ENCODE results near the genes SERPINB4 and FBXO15.

GRCh38 chr18:62767322-62768570 is 52.4 kb downstream of the PHLPP1 start:
- RRBS, 2 experiments = no CpG with 5 or more reads among the region's 8 CpGs

DNA sequence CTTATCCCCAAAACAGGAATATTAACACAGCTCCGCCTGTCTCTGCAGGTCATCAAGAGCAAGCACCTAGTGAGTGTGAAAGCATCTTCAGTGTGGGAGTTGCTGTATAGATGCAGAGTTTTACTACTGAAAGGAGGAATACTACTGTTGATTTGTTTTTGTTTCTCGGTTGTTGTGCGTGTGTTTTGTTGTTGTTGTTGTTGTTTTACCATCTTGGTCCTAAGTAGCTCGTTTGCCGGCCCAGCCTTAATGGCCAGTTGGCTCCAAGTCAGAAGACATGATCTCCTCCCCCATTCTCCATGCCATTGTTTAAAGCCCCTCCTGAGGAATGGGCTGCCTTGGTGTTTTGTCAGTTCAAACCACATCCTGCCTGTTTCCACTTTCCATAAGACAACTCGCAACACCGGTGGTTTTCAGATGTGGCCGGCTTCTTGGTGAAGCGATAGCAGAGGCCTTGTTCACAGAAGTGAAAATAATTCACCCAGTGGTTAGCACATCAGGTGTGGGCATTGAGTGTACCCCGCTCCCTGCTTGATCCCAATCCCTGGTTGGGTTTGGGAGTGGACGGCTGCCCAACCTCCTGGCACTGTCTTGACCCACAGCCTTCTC is 221.1 kb downstream of the BCL2 start:
- RRBS, 2 experiments = no CpG with 5 or more reads among the region's 11 CpGs

DNA sequence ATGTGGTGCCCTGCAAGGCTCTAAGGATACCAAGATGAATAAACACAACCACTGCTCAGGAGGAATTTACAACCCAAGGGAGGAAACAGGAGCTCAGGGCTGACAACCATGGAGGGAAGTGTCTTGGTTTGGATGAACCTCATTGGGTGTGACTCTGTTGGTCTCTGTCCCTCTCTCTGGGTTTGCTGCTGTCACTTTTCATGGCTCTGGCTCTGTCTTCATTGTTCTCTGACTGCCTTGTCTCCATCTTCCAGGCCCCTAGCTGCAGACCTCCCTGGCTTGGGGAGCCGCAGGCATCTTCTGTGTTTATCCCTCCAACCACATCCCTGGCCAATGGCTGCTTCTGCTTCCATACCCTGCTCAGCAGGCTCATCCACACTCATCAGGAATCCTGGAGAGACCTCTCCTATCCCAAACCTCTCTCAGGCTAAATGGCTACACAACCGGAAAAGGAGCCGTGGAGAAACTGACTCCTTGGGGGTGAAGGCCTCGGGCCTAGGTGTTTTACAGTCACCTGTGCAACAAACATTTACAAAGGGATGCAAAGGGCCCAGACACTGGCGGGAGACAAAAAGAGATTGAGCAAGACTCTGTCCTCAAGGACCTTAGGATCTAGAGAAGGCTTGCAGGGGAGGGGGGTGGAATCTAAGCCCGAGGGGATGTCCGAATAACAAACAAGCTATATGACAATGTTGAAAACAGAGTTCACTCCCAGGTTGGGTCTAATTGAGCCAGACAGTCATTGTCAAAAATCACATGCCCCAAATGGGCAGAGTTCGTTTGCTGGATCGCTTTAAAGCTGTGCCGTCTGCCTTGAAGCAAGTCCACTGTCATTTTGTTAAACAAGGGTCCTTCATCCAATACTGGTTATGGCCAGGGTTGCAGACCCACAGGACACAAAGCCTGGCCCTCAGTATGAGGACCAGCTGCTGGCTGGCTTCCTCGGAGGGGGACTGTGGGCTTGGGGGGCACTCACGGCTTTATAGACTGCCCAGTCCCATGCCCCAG is 154.1 kb downstream of the BCL2 start:
- RRBS, 2 experiments = no CpG with 5 or more reads among the region's 12 CpGs

DNA sequence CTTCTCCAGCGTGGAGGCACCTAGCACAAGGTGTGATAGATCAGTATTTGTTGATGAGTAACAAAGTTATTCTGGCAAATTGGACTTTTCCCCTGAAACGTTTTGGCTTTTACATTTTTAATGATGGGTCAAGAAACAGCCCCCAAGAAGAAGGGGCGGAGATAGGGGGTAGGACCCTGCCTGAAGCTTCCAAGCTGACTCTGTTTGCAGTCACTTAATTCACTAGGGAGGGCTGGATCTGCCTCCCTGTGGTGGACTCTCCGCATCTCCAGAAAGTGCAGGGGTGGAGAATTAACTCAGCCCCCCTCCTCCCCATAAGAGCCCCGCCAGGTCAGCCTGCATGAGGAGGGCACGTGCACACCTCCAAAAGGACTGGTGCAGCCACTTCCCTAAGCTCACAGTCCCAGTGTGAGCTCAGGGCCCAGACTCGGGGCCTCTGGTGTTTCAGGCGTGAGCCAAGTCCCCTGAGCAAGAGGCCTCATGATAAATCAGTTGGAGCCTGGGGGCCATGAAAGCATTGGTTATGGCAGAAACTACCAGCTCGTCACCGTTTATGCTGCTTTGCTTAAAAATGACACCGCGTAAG is 141.9 kb downstream of the BCL2 start:
- RRBS, 2 experiments = no CpG with 5 or more reads among the region's 12 CpGs

DNA sequence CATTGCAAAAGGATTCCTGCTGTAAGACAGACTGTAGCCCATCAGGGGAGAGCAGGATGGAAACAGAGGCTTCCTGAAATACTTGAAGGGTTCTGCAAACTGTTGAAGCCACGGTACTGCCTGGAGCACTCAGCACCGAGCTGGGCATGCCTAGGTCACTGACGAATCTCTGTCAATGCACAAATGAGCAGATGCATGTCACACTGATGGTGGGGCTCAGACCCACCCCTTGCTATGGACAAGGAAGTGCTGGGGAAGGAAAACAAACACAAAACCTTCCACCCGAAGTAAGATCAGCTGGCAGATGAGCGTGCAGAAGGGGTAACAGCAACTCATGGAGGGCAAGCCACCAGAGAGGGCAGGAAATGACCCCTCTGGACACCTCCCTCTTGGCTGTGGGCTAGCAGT is 136.7 kb downstream of the BCL2 start:
- RRBS, 2 experiments = no CpG with 5 or more reads among the region's 5 CpGs

DNA sequence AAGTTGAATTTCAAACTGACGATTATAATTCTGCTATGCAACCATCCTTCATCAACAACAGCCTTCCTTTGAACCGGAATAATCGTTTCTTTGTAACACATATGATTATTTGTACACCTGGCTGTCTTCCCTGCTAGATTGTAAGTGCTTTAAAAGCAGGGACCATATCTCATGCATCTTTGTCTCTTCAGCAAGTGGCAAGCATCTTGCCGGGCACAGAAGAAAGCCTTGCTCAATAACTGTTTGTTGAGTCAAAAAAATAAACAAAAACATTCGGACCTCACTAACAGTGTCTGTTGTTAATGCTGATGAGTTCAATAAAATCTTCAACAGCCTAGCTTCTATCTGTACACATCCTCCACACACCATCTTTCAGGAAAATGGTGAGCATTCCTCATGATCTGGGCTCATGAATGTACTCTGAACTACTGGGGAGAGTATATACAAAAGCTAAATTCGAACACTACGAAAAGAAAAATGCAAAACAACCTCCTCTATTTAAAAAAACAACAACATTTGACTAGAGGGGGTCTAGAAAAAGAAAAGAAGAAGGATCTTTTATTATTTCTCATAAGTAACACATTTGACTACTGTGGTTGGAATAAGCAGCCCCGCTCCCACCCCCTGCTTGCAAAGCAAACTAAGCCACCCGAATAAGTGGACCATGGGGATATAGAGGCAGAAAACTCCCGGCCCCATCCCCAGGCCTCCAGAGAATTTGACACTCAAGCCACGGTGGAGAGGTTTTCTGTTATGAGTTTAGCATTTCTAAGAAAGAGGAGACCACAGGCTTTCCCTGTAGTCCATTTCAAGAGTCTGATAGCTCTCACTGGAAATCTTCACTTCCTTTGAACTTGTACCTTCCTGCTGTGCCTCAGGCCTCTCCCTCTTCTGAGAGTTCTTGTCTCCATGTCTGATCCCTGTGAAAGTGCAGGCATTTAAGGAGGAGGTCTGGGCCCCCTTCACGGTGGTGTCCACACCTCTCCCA is 114.1 kb downstream of the BCL2 start:
- RRBS, 2 experiments = 24% methylated on average over 3 of the region's 12 CpGs; no CpG with 5 or more reads in 1 of the 2 experiments

DNA sequence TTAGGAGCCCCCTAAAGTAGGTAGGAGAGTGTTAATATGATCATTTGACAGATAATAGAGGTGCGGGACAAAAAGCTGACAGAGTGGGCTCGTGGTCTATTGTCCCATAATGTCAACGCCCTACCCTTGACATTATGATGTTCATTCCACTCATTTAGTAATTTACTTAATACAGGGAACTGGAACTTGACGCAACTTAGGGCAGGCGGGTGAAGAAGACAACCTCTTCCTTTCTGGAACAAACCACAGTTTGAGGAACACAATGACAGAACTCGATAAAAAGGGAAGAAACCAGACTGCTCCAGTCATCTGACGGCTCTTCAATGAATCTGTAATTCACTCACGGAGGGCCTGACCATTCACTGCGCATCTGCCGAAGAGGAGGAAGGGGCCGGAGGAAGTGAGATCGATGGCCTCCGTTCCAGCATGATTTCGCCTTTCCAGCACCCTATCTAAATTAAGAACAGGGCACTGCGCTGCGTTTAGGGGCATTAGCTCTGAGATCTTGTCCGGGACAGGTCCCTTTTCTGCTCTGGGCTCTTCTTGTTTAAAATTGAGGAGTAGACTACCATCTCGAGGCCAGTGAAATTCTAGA is 83.1 kb downstream of the BCL2 start:
- RRBS, 2 experiments = 85% methylated on average over 5 of the region's 18 CpGs; no CpG with 5 or more reads in 1 of the 2 experiments

DNA sequence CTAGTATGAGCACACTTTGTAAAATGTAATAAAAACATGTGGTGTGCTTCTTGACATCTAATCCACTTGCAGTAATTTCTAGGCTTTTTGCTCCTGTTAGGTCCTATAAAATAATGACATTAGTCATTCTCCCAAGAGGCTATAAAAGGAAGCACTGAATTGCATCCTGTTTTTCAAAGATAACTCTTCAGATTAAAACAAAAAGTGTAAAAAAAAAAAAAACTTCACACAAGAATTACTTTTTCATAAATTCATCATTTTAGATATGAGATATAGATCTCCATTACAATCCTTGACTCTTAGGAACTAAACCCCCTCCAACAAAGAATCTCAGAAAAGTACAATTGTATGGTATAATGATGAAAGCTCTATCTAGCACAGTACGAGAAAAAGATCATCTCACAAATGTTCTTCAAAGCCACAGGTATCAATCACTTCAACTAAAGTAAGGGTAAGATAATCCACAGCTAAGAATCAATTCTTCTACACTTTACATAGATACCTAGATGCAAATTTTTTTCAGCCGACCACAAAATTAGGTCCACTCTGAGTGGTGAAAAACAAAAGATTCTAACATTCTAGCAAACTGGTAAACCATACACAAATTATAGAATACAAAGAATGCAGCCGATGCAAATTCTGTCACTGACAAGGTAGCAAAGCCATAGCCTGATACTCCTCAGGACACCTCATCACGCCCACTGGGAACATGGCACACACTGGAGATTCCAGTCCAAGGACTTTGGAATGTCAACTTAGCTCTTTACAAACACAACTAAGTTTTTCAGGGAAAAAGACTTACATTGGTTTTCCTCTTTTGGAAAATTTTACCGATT is 2.6 kb downstream of the BCL2 start:
- RRBS, 2 experiments = no CpG with 5 or more reads among the region's 5 CpGs

DNA sequence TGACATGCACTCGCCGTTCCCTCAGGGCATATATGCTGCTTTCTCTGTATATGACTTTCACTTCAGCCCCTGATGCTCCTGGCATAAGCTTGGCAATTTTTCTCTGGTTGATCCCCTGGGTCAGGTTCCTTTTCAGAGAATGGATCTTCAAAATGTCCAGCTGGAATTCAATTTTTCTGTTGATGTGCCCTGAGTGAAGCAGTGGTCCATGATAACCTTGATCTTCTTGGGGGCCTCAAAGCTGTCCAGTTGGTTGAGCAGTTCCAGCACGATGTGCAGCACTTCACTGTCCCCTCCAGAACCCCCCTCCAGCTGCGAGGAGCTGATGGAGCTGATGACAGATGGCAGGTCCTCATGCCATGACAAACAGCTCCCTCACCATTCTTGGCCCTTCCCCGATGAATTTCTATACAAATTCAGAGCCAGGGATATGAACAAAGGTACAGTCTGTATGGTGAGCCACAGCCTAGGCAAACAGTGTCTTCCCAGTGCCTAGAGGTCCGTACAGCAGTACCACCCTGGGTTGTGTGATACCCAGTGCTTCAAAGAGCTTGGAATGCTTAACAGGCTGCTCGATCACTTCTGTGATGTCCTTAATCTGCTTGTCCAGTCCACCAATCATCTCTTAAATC is 6.8 kb downstream of the VPS4B start:
- RRBS, 2 experiments = no CpG with 5 or more reads among the region's 7 CpGs

DNA sequence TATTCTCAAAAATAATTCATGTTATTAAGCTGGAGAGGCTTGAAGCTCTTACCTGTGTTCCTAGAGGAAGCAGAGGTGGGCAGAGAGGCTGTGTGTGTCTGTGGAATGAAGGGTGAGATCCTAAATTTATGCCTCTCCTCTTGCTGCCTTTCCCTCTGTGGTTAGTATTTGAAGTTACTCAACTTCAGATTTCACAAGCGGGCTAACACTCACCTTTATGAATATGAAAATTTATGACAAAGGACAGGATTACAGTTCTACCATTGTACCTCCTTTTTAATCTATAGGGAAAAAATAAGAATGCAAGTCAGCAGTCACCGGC is at the start of gene SERPINB4:
Gene SERPINB4, minus strand, starts transcription at position 100 of the 322 bp plus-strand sequence.
- RRBS, 2 experiments = no CpG with 5 or more reads among the region's 2 CpGs

DNA sequence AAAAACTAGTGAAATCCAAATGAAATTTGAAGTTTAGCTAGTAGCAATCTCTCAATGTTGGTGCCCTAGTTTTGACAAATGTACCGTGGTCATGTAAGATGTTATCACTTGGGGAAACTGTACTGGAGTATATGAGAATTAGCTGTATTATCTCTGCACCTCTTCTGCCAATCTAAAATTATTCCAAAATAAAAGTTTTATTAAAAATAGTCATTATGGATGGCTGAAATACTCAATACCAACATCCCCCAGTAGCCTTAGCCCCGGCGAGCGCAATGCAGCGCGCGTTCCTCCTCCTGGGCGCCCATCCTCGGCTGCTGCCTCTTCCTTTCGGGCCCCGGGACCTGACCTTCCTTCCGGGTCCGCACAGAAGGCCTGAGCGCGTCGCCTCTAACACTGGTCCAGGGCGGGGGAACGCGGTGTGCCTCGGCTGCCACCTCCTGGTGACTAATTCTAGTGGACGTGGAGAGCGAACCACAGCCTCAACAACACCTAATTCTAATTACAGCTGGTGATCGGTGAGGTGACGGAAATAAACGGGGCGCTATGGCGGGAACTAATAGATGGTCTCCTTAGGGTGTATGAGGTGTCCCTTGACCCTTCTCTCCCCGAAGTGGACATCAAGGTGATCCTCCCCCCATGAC is 13.1 kb upstream of the HMSD start:
- RRBS, 2 experiments = under 1 to 1% methylated on average over 9 of the region's 28 CpGs

- RRBS, 2 experiments = 13 to 21% methylated on average over 5 of the region's 29 CpGs
Observed at GRCh38 chr18:63936547-63936954, 12.6 kb upstream of the HMSD start.

GRCh38 chr18:67145831-67146436 is 370.6 kb downstream of the DSEL start:
- RRBS, 2 experiments = no CpG with 5 or more reads among the region's 6 CpGs

DNA sequence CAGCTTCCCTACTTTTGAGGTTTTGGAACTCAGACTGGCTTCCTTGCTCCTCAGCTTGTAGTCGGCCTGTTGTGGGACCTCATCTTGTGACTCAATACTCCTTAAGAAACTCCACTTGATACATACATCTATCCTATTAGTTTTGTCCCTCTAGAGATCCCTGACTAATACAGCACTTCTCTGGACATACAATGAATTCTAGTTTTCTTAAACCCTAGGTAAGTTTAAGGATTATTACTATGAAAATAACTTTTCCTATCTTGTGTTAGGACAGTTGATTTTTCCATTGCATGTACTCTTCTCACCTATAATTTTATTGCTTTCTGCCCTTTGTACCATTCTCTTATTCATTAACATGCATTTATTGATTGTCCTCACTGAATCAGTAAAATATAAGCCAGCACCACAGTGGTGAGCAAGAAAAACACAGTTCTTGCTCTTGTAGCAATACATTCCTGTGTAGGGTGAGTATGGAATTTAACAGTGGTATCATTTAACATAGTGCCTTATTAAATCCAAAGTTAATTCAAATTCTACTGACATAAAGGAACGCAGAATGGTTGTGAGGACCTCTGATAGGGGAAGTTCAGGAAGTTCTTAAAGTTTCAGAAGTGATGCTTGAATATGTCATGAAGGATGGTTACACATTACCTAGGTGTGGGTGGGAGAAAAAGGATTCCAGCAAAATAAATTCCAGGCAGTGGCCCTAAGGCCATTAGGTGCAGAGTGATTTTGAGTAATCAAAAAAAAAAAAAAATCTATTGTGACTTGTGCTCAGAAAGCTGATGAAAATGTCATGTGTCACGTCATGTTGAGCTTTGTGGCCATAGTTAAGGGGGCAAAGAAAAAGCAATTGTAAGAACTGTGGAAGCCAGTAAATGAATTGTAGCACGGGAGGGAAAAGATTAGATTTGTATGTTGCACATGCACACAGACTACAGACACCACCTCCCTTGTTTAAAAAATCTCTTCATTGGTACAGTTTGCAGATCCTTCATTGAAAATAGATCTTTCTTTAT is 104.7 kb upstream of the DSEL start:
- RRBS, 2 experiments = no CpG with 5 or more reads among the region's 4 CpGs

GRCh38 chr18:70234620-70235021 is 29.1 kb upstream of the RTTN start:
- RRBS, 2 experiments = no CpG with 5 or more reads among the region's 7 CpGs

DNA sequence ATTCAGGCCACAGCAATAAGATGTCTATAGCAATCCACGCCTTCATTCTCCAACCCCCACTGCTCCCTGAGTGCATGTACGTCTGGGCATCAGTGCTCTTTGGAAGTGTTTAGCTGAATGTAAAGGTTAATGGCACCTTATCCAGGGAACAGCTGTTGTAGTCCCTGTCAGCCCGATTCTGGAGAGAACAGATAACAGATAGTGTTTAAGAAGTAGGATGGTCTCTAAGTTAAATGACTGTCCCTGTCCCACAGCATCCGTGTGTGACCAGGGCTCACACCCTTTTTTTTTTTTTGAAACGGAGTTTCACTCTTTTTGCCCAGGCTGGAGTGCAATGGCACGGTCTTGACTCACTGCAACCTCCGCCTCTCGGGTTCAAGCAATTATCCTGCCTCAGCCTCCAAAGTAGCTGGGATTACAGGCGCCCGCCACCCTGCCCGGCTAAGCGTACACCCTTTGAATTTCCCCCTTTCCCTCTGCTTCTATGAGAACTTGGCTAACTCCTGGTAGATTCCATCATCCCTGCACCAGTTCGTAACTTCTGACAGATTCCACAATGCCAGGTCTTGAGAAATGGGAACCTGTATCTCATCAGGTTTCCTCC is 89.6 kb downstream of the SOCS6 start:
- RRBS, 2 experiments = no CpG with 5 or more reads among the region's 13 CpGs

- RRBS, 2 experiments = no CpG with 5 or more reads among the region's 23 CpGs
Observed at GRCh38 chr18:72869770-72870425, 2.1 kb upstream of the NETO1 start.

GRCh38 chr18:74147129-74148190 is at the start of gene FBXO15:
TSS of gene FBXO15 (minus strand) at chr18:74147834.
- RRBS, 2 experiments = 4 to 5% methylated on average over 15 of the region's 78 CpGs

DNA sequence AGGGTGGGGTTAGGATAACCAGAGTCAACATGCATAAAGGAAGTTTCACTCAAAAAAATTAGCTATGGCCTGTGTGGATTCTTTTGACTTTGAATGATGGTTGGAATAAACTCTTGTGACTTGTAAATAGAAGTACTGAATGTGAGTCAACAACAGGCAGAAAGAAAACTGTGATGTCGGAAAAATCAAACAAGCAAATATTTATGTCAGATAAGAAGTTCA is 68.3 kb downstream of the TIMM21 start:
- RRBS, 2 experiments = no CpG with 5 or more reads among the region's 1 CpG